Neural crest cell (in vitro differentiated cells): ENCODE measurements around a stretch of chr2.

- PRO-cap: no peak
Observed at GRCh38 chr2:105125444-105125926, 87.6 kb downstream of the MRPS9 start.

DNA sequence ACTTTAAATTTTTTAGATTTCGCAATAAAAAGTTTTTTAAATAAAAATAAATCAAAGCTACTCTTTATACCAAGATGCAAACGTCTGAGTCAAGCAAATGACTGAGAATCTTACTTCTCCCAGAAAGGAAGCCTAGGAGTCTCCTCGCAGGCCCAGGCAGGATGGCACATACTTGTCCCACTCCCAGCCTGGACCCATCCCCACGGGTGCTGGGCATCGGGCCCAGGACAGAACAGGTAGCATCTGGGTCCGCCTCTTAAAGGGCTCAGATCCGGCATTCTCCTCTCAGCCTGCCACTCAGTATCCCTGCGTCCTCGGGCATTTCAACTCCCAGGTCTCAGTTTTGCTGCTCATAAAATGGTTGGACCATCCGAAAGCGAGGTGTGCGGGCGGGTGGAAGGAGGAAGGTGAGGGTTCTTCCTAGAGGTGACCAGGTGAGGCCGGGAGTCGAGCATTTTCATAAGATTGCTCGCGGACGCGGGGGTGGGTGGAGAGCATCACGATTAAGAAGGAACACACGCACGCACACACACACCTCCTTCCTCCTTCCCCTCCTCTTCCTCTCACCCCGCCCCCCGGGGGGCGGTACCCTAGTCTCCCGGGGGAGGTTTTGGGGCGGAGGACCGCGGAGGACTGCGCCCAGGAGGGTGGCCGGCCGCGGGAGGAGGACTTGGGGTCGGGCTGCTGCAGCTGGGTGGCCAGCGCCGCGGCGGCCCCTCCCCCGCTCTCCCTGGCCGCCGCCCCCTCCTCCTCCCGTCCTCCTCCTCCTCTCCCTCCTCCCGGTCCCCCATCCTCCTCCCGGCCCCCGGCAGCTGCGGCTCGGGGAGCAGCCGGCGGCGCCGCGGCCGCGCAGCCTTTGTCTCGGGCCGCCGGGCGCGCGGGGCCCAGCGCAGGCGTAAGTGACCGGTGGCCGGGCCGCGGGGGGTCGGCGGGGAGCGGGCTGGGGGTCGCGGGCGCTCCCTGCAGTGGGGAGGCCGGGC, 98.0 kb upstream of the GPR45 start:
- PRO-cap: unidirectional peak, plus-strand start at position 268 of the sequence; bidirectional peak, plus-strand start at position 618 of the sequence, minus-strand start at position 670 of the sequence; bidirectional peak, plus-strand start at position 859 of the sequence, minus-strand start at position 858 of the sequence

- PRO-cap: no peak
Observed at GRCh38 chr2:105266782-105267600, 25.4 kb downstream of the GPR45 start.

DNA sequence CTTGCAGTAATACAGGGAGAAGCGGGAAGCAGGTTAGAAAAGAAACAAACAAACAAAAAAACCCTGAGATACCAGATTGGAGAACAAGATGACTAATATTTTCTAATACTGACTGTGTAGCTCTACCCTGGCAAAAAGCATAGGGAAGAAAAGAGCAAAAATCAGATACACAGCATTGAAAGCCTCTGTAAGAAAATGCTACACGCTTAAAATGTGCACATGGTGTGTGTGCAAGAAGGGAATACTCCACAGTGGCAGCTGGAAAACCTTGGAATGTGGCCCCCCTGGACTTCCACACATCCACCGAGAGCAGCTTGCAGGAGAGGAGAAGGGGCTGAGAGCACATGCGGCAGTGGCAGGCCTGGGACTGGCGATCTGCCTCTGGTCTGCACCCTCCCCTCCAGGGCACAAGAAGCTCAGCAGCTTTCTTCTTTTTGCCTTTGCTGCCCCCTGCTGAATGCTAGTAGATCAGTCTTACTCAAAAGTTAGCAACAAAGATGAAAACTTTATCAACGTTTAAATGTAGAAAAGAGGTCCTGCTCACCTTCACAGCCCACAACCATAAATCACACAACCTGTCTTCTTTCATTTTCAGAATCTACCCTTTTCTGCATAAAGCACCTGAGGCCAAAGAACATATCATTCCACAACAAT, 34.8 kb downstream of the TGFBRAP1 start:
- PRO-cap: unidirectional peak, minus-strand start at position 369 of the sequence

DNA sequence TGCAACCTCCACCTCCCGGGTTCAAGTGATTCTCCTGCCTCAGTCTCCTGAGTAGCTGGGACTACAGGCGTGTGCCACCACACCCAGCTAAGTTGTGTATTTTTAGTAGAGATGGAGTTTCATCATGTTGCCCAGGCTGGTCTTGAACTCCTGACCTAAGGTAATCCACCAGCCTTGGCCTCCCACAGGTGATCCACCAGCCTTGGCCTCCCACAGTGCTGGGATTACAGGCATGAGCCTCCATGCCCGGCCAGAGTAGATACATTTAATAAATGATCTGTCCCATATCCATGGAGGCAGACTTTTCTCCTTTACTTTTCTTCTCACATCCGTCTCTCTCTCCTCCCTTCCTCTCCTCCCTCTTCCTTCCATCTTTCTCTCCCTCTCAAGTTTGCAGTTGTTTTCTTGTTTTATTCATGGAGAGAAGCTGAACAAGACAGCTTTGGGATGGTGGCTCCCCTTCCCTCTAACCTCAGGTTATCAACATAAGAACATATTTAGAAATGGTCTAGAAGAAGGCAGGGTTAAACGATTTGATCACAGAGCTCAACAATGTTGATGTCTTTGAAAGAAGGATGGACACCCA, 29.6 kb downstream of the C2orf49 start:
- PRO-cap: no peak

GRCh38 chr2:105403283-105404094, 4.6 kb upstream of the FHL2 start:
- PRO-cap: no peak

- PRO-cap: no peak
Observed at GRCh38 chr2:105406078-105406907, 7.4 kb upstream of the FHL2 start.

DNA sequence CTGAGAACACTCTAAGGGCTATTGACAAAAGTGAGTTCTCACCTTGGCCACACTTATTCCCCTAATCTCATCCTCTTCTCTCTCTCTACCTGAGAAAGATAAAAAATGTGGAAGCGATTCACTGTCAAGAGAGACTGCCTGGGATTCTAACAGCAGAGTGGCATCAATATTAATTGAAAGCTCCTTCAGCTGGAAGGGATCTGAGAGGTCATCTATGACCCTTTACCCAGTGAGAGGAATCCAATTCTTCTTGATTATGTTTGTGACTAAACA, 91.1 kb upstream of the FHL2 start:
- PRO-cap: no peak

GRCh38 chr2:105490901-105491409, 92.1 kb upstream of the FHL2 start:
- PRO-cap: no peak

DNA sequence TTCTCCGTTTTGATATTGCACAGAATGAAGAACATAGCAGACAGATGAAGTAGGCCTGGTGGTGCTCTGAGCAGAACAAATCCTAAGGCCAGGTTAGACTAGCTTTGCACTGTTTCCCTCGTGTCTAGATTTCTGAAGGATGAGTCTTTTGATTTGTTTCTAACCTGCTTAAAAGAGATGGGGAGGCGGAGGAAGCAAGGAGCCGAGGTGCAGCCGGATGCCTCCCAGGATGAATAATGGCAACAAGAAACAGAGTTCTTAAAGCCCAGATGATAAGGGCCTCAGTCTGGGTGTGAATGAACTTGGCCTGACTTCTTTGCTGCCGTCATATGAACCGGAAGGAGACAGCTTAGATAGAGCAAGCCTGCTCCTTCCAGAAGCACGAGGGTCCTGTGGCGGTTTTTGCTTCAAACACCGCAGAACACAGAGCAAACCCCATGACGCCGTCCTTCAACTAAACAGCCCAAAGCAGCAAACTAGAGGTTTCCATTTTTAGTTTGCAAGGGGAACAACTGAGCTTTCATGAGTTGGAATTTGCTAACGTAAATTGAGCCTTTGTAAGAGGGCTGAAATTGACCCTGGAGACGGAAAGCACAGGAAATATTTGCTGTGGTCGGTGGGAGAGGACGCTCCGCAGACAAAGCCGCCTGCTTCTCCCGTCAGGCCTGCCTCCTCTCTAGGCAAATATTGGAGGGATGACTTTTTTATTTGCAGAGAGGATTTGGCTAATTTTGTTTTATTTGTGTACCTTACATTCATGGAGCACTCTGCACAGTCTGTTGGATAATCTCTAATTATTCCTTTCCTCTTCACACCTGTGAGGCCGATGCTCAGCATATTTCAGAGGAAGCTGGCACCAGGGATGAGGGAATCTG, 134.1 kb upstream of the NCK2 start:
- PRO-cap: bidirectional peak, plus-strand start at position 596 of the sequence, minus-strand start at position 456 of the sequence

- PRO-cap: no peak
Observed at GRCh38 chr2:105755842-105756317, 11.2 kb downstream of the NCK2 start.

DNA sequence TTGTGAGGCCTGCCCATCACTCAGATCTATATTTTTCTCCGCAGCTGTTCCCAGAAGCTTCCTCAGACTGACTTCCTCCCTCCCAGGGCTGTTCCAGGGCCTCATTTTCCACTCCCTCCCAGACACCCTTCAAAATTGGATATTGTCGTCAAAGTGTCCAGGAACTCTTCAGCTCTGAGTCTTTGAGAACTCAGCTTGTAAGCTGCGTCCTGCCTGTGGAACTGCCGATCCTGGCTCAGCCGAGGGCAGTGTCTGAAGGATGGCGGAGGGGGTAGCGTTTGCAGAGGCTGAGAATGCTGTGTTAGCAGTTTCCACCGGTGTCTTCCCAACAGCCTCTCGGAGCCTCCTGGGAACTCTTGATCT, 27.1 kb downstream of the NCK2 start:
- PRO-cap: no peak

DNA sequence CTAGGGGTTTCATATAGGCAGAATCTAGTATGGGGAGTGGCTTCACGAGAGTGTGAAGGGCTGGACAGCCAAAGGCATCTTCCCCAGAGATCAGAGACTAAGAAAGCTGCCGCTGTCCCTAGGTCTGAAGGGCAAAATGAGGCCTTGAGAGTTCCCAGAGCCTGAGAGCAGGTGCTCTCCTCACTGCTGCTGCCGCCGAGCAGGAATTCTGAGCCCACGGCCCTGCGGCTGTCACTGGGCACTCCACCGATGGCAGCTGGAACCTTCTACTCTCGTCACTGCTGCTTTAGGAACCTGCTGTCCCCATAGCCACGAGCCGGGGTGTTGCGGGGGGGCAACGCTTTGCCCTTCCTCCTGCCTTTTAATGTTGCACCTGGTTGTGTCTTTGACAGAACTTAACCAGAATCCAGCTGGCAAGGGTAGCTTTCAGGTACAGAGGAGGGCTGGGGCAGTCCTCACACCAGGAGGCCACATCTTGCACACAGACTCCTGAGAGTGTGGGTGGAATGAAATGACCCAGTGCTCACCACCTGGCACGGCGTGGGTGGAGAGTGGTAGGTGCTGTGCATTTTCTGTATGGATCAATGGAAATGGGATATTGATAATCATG, 32.3 kb downstream of the NCK2 start:
- PRO-cap: no peak

DNA sequence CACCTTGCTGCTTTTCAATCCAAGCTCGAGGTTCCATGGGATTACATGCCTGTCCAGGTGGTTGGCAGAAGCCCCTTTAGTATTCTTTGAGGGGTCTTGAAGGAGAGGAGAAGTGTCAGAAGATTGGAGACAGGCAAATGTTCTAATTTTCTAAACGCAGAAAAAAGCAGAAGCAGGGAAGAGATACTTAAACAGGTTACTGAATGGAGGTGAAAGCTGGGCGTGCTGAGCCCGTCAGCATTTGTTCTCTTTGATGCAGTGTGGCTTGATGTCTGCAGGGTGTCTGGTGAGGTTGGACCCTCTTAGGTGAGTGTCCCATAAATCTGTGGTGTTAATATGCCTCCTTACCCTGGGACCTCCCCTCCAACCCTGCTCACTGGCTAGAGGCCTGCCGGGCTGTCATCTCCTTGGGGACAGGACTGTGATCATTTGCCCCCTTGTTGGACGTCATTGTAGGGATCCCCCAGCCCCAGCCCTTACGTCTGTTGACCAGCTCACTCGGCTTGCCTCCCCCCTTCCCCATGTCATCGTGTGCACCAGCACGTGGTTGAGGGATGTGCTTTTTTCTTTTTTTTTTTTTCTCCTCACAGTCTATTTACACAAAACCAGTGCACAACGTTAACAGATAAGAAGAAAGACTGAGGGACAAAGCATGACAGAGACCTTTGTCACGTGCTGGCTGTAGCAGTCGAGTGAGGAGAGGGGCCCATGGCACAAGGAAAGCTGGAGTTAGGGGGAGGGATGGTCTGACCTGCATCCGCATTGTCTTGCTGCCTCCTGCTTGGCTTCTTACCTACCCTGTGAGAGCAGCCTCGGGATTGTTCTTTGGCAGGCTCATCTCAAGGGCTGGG, 56.4 kb downstream of the NCK2 start:
- PRO-cap: no peak

DNA sequence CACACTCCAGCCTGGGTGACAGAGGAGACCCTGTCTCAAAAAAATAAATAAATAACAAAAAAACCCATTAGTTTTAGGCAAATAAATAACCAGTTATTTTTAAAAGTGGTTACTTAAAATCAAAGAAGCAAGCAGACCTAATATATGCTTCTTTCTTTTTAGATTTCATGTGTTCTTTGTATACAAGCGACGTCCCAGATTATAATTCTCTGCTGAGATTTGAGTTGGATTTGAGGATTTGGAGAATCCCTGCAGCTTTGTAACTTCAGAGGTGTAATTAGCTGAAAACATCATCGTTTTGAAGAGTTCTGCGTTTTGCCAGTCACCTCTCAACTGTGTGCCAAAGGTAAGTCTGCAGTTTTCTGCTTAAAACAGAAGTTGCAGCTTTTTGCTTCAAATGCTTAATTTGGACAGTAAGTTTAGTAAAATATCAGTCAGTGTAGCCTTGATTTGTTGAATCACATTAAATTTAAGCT, 71.6 kb downstream of the NCK2 start:
- PRO-cap: no peak

DNA sequence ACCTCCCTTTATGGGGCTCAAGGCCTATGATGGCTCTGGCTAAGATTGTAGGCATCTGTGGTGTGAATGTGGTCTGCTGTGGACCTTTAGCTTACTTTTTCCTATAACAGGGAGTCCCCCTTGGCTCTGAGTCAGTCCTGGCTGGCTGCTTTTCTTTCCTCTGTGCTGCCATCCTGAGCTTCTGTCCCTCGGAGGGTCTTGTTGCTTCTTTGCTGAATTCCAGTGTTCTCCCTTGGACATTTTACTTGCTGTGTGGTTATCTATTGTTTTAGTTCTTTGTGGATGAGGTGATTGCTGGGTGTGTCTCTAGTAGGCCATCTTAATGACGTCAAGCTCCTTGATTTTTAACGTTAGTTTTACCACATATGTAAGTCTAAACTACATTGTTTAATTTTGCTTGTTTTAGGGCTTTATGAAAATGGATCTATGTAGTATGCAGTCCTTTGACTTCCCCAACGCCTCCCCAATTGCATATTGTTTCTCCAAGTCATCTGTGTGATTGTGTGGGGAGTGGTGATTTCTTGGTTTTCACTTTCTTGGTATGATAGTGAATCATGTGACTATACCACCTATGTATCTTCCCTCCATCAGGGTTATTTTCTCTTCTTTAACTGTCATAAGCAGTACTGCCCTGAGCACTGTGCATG, 92.3 kb downstream of the NCK2 start:
- PRO-cap: no peak

DNA sequence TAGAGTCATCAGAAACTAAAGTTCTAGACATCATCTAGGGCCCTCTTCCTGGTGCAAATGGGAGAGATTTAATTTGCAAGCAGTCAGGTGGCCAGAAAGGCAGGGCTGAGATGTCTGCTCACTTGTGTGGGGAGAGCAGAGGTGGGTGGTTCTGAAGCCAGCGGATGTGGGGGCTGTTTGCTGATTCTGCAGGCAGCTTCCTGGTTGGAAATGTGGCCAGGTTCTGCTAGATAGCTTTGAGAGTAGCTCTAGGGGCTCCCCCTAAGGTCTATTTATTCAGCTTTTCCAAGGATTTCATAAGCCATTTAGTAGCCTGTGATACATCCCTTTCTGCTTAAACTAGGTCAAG, 138.2 kb upstream of the ECRG4 start:
- PRO-cap: no peak

DNA sequence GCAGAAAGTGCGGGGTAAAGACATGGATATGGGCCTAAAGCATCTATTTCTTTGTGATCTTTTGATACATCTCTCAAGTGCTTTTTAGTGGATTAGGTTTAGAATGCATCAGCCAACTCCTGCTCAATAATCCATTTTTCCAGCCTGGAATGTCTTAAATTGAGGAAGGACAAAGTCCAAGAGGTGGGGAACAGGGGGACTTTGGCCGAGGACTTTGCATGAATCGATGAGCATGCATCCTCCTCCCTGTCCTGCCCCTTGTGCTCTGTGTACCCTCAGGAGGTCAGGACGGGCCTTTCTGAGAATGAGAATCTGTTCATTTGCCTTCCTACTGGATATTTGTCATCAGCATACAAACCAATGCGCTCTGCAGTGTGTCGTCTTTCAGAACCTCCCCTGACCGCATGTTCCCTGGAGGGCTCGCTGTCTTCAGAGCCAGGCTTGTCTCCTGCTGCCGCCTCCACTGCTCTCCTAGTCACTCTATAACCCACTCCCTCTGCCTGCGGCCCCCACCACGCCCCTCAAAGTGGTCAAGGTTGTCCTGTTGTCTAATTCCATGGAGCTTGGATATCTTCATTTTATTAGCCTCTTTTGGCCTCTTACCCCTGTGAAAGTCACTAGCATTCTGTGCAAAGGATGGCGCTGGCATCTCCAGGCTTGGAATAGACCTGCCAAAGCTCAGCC, 83.6 kb downstream of the RGPD3 start:
- PRO-cap: no peak

DNA sequence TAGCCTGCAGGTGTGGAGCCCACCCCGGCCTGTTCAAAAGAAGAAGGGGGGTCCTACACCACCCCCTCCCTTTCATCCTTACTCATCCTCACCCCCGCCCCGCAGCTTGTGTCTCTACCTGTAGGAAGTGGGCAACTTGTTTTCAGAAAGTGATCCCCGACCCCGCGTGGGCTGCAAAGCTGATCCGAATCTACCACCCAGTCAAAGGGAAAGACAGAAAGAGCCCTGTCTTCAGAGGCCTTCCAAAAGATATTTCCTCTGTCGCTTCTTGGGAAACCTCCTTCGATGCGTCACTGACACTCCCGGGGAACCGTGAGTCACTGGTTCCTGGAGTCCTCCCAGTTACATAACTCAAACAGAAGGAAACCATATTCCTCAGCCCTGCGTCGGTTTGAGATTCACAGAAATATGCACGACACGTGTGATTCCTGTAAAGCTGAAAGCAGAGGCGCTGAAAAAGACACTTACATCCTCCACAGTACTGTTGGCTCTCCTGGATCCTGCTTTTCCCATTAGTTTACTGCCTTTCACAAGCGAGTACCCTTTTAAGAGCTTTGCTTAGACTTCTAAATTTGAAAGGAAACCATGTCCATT, 24.4 kb downstream of the CD8B2 start:
- PRO-cap: no peak

- PRO-cap: no peak
Observed at GRCh38 chr2:106538736-106539081, 51.5 kb downstream of the CD8B2 start.